HL-60 (cell line): Measurements from ENCODE around the genes NINL and DEFB115.

DNA sequence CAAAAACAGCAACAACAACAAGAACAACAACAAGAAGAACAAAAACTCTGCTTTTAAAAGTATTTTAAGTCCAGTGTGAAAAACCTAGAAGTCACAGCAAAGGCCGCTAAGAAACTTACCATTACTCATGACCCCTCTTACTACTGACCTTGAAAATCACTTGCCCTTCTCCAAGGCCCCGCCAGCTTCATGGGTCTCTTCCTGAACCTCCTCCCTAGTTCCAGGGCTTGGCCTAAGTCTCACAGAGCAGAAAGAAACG, 942 bp downstream of the NINL start:
- RRBS: no CpG with 5 or more reads among the region's 3 CpGs

GRCh38 chr20:25585385-25586063, at the start of gene NINL:
Gene NINL, minus strand, starts transcription at chr20:25585531.
- RRBS: 12% methylated on average over 27 of the region's 62 CpGs

DNA sequence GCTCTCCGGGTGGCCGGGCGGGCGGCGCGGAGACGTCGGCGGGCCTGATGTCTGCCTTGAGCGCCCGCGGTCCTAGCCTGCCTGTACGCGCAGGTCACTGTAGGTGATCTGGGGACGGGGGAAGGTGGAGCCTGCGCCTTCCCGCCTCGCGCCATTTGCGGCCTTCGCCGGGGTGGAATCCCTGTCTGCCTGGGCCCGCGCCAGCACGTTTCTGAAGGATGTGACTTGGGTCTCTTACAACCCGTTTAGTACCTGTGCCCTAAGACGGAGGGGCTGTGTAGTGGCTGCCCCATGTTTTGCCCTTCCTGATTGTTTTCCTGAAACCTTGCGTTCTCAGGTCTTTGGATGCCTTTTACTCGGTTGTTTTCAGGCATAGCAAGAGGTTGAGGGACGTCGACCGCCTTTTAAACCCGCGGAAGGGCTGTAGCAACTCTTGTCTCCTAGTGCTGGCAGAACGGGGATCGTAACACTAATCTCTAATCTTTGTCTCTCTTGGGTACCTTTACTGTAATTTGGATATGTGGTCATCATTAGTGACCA, 600 bp upstream of the NANP start:
- RRBS: 2% methylated on average over 1 of the region's 36 CpGs

DNA sequence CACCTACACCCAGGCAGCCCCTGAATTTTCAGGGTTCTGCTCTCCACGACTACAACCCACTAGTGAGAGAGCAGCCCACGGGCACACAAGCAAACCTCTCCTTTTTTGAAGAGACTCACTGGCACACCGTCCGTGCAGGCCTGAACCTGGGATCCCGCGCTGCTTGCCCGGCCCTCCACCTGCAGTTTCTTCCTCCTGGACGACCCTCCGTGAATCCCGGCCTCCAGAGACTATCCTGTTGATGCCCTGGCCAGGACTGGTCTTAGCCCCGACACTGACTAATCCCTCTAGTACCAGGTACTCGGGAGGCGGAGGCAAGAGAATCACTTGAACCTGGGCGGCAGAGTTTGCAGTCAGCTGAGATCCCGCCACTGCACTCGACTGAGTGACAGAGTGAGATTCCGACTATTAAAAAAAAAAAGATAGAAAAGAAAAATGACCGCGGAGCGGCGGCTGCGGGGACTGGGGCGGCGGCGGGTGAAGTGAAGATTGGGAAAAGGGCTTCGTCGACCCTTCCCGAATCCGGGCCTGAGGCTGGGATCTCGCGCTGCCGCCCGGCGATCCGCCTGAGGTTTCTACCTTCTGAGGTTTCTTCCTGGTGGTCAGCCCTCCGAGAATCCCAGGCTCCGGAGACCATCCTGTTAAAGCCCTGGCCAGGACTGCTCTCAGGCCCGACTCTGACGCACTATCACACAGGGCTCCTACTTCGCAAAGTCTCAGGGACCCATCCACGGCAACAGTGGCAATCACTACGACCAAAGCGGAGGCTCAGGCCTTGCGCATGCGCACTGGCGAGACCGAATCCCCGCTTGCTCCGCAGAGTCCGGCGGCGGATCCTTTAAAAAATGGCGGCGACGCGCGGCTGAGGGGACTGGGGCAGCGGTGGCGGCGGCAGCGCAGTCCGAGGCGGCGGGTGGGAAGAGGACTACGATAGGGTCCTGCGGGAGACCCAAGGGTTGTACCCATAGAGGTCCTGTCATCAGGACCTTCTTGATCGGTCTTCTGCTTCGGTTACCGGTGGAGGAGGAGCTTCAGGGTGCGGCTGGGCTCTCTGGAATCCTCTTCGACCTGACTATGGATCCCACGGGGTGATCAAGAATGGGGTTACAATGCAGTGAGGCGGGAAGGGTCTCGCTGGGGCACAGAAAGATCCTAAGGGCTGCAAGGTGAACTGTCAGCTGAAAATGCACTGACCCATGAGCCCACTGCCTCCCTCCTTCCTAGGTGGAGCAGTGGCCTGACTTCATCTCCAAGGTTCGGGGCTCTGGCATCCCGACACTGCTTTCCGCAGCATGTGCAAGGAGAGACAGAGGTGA, 157.1 kb upstream of the ZNF337 start:
- RRBS: no CpG with 5 or more reads among the region's 77 CpGs

- RRBS: no CpG with 5 or more reads among the region's 41 CpGs
These were observed 1958.1 kb upstream of the DEFB115 start for GRCh38 chr20:29299103-29299993.

DNA sequence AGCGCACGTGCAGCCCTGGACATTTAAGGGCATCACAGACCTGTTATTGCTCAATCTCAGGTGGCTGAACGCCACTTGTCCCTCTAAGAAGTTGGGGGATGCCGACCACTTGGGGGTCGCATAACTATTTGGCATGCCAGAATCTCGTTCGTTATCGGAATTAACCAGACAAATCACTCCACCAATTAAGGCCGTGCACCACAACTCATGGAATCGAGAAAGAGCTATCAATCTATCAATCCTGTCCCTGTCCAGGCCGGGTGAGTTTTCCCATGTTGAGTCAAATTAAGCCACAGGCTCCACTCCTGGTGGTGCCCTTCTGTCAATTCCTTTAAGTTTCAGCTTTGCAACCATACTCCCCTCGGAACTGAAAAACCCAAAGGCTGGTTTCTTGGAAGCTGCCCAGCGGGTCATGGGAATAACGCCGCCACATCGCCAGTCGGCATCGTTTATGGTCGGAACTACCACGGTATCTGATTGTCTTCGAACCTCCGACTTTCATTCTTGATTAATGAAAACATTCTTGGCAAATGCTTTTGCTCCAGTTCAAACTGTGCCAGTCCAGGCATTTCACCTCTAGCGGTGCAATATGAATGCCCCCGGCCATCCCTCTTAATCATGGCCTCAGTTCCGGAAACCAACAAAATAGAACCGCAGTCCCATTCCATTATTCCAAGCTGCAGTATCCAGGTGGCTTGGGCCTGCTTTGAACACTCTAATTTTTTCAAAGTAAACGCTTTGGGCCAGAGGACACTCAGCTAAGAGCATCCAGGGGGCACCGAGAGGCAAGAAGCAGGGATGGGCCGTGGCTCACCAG, 770.8 kb upstream of the DEFB115 start:
- RRBS: no CpG with 5 or more reads among the region's 29 CpGs

DNA sequence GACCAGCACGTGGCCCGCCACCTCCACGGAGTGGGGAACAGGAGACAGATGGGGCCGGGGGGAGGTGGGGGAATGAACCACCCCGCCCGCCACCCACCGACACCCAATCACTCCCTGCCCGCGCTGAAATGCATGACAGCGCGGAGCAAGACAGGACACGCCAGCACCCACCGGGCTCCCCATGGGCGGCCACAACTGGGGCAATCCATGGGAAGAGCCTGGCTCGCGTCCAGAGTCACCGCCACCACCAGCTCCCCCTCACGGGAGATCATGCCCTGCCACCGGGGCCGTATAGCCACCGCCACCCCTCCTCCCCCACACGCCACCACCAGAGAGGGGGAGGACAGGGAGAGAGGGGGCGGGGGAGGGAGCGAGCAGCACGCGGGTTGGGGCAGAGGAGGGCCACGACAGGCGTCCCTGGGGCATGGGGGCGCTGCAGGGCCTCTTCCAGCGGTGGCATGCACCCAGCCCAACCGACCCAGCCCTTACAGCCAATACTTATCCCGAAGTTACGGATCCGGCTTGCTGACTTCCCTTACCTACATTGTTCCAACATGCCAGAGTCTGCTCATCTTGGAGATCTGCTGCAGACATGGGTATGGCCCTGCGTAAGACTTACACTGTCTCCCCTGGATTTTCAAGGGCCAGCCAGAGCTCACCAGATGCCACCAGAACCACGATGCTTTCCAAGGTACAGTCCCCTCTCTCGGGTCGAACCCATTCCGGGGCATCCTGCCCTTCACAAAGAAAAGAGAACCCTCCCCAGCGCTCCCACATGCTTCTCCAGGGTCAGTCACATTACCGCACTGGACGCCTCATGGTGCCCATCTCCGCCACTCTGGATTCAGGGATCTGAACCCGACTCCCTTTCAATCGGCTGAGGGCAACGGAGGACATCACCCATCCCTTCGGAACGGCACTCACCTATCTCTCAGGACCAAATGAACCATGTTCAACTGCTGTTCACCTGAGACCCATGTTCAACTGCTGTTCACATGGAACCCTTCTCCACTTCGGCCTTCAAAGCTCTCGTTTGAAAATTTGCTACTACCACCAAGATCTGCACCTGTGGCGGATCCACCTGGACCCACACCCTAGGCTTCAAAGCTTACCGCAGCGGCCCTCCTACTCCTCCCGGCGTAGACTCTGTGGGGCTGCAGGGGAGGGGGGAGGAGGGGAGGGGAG, 744.0 kb upstream of the DEFB115 start:
- RRBS: no CpG with 5 or more reads among the region's 55 CpGs

- RRBS: no CpG with 5 or more reads among the region's 13 CpGs
These were observed 692.5 kb upstream of the DEFB115 start for GRCh38 chr20:30564936-30565314.

GRCh38 chr20:30723783-30724486, 533.5 kb upstream of the DEFB115 start:
- RRBS: no CpG with 5 or more reads among the region's 50 CpGs

DNA sequence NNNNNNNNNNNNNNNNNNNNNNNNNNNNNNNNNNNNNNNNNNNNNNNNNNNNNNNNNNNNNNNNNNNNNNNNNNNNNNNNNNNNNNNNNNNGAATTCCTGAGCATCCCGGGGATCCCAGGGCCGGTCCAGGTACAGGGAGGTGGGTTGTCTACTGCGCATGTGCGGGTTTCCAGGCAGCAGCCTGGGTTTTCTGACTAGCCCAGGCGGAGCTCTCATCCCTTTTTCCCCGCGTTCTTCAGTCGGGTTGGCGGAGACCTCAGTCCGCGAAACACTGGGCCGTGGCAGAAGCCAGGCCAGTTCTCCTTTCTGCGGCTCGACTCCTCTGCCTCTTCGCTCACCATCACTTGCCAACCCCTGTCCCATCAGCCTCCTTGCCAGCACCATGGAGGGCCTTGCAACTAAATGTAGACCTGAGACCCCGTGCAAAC, 445.6 kb upstream of the DEFB115 start:
- RRBS: no CpG with 5 or more reads among the region's 16 CpGs

- RRBS: no CpG with 5 or more reads among the region's 1 CpG
These were observed at the start of gene DEFB115 for GRCh38 chr20:31257489-31257961. Gene DEFB115, plus strand, starts transcription at chr20:31257664.

- RRBS: 57% methylated on average over 6 of the region's 17 CpGs
These were observed 17.5 kb upstream of the HM13 start for GRCh38 chr20:31496559-31497295.

DNA sequence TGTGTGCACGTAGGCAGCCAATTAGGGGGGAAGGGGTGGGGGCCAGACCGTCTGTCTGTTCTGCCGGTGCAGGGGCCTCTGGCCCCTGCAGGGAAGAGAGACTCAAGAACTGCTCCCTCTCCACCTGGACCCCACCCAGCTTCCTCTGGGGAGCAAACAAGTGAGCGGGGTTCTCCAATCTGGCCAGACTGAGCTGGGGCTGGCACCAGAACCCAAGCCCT, 707 bp downstream of the COX4I2 start:
- RRBS: no CpG with 5 or more reads among the region's 4 CpGs

- RRBS: no CpG with 5 or more reads among the region's 13 CpGs
These were observed 26.5 kb downstream of the COX4I2 start for GRCh38 chr20:31663853-31665027.

GRCh38 chr20:31665638-31666153, 28.0 kb downstream of the COX4I2 start:
- RRBS: no CpG with 5 or more reads among the region's 10 CpGs

DNA sequence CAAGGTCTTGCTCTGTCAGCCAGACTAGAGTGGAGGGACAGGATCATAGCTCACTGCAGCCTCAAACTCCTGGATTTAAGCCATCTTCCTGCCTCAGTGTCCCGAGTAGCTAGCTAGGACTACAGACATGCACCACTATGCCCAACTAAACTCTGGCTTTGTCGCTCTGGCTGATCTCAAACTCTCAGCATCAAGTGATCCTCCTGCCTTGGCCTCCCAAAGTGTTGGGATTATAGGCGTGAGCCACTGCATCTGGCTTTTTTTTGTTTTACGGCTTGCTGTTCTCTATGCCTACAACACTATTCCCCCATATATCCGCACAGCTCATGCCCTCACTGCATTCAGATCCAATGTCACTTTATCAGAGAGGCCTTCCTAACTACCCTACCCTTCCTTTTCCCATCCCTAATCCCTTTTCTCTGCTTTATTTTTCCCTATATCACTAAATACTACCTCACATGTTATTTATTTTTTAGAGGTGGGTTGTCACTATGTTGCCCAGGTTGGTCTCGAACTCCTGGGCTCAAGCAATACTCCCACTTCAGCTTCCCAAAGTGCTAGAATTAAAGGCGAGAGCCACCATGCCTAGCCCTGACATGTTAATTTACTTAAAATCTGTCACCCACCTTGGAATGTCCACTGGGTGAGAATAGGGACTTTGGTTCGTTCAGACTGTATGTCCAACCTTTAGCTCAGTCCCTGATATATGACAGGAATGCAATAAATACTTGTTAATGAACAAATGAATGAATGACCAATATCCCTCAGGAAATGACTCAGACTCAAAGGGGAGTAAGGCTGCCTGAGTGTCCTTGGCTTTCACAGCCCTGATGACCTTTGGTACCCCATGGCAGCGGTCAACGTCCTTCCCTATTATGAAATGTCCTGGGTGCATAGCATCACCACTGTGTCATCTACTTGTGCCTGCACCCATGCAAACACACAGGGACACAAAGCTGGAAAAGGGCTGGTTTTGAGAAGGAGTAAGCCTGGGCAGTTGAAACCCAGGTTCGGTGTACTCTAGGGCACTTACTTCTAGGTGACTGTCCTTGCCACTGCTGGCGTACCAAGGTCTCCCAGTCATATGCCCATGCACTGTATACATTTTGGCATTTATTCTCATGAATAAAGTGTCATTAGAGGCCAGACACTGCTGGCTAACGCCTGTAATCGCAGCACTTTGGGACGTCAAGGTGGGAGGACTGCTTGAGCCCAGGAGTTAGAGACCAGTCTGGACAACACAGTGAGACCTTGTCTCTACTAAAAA, 26.7 kb downstream of the BCL2L1 start:
- RRBS: no CpG with 5 or more reads among the region's 15 CpGs

GRCh38 chr20:31716336-31716664, 6.4 kb downstream of the BCL2L1 start:
- RRBS: no CpG with 5 or more reads among the region's 1 CpG

GRCh38 chr20:31967366-31967751, 592 bp upstream of the XKR7 start:
- RRBS: no CpG with 5 or more reads among the region's 6 CpGs

DNA sequence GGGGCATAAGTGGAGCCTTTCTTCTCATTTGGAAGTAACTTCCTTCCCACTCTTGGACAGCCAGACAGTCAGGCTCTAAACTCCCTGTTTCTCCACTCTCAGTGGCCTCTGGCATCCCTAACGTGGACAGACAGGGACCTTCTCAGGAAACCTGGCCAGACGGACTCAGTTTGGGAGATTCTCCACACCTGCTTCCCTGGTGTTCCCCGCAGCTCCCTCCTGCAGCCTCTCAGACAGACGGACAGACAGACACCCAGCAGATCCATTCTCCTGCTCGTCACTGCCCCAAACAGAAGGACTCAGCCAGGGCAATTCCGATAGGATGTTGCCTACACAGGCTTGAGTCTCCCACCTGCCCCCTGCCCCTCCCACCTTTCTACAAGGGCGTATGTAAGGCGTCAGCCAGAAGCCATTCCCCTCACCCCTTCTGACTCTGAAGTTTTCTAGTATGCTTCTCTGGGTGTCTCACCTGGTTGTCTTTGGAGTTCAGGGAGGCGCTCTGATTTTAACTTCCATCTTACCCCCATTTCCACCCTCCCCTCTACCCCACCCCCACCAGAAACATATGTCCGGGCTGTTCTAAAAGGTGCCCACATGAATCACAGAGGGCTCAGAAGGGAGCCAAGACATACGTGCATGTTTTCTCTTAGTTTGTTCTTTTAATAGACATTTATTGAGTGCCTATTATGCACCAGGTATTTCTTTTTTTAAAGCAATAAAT, 499 bp downstream of the CCM2L start:
- RRBS: no CpG with 5 or more reads among the region's 11 CpGs

- RRBS: no CpG with 5 or more reads among the region's 11 CpGs
These were observed 10.7 kb downstream of the HCK start for GRCh38 chr20:32062548-32063327.